AG09309 (cell line): ENCODE data around the gene NPPA.

- RRBS, result 71% methylated on average over 3 of the region's 12 CpGs
Measured at GRCh38 chr1:10676504-10676956, 119.9 kb downstream of the CASZ1 start.

- RRBS, result no CpG with 5 or more reads among the region's 12 CpGs
Measured at GRCh38 chr1:10682858-10683439, 113.5 kb downstream of the CASZ1 start.

DNA sequence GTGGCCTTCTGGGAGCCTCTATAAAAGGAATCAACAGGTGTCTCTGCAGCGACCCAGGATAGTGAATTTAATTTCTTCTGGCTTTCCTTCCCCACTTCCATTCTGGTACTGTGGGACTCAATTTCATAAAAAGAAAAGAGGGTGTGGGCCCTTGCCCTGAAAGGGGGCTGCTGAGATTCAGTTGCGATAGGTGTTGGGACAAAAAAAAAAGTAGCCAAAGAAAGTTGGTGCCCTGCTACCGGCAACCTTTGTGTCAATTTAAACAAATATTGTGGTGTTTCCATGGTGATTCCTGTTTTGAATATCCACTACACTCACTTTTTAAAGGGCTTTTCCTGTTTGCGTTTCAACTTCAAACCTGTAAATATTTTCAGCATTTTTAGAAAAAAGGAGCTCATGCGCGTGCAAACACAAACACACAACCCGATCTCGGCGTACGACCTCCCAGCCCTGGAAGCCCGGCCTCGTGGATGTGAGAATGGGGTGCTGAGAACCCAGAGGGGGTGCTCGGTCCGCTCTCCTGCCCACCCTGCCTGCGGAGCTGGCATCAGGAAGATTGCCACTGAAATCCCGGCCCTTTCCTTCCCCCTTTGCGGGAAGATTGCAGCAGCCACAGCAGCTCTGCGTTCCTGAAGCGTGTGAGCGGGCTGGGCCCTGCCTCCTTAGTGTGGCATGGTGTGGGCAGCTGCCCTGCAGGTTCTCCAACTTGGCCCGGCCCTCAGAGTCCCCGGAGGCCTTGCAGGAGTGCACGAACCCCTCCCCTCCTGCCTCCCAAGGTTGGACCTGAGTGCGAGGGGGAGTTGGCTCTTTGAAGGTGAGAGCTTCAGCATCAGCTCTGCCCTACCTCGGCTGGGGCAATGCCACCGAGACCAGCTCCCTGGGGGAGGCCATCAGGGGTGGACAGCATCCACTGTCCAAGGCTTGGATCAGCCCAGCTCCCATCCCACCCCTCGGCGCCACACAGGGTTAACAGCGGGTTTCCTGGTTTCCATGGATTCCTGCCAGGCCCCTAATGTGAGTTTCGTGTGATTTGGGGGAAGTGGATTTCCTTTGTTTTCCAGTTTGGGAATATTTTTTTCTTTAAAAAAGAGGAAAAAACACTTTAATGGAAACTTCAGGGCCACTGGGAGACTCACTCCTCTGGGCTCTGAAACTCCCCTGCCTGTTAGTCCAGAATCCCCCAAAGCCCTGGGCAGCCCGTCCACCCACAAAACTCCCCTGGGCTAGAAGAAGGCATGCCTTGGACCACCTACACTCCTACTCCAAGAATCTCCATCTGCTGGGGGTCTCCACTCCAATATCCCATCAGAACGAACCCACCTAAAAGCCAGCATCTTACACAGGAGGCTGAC is 34.6 kb downstream of the CASZ1 start:
- RRBS, result no CpG with 5 or more reads among the region's 32 CpGs

DNA sequence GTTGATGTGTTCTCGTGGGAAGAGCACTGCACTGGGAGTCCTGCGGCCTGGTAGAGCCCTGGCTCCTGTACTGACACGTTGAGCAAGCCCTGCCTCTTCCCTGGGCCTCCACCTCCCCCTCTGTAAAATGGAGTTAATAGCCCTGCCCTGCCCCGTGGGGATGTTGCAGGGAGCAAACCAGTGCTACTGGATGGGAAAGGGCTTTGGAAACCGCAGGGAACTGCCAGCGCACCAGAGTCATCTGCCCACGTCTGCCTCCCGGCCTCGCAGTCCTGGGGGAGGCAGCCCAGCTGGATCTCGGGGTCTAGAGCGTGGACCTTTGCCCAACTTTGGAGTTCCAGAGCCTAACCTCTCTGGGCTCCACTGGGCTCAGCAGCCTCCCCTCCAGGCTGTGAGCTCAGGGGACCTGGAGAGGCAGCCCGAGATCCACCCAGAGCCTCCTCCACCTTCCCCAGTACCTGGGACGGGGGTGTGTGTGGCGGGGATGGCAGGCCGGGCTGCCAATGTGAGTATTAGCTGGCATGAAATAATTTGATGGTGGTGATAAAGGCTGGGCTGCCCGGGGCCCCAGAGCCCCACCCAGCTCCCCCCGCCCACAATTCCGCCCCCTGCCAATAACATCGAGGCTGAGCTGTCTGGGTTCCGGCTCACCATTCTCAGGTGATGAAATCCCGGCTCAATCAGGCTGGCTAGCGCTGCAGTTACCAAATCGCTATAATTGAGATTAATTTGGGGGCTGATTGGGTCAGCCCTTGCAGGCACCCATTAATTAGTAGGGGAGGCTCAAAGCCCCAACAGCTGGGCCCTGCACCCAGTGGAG is 81.8 kb downstream of the C1orf127 start:
- RRBS, result 33% methylated on average over 4 of the region's 23 CpGs

GRCh38 chr1:10900678-10901769 is 80.9 kb downstream of the C1orf127 start:
- RRBS, result 13% methylated on average over 12 of the region's 32 CpGs

GRCh38 chr1:10969319-10969825 is 12.5 kb downstream of the C1orf127 start:
- RRBS, result no CpG with 5 or more reads among the region's 11 CpGs

DNA sequence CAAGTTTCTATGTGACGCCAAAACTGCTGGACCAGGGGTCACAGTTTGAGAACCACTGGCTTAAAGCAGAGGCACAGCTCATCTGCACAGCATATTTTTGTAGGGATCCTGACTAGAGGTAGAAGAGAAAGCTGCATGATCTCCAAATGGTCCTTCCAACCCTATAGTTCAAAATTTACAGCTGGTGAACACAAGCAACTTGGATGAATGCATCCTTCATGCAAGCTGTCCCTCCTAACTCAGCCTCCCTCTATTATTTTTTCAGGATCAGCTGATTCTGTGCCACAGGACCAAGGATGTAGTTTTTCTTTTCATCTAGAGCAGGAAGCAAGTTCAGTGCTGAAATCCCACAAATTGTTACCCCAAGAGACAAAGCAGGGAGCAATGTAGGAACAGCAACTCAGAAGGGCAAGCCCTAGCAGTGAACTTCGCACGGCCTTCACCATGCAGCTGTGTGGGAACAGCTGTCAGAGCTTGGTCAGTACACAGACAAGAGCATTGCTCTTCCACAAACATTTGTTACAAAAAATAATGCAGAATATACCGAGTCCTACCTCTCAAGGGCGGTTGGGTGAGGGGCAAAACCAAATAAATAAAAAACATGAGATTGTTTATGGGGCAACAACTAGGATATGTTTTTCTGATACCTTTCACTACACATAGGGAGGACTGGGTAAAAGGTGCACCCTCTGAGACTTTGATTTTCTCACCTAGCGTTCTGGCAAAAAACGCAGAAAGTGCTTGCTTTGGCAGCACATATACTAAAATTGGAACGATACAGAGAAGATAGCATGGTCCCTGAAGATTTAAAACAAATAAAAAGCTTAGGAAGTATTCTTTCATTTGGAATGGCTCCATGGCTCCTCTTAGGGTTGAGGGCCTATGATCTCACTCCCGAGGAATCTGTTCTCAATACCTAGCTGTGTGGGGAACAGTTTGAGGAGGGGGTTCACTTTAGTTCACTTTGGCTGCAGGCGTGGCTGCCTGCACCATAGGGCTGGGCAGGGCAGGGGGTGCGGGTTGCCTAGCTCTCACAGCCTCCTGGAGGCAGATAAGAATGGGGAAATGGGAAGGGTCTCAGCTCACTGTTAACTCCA is 37.2 kb upstream of the ANGPTL7 start:
- RRBS, result no CpG with 5 or more reads among the region's 11 CpGs

- RRBS, result no CpG with 5 or more reads among the region's 8 CpGs
Measured at GRCh38 chr1:11245939-11246910, 16.1 kb downstream of the MTOR start.

- RRBS, result no CpG with 5 or more reads among the region's 9 CpGs
Measured at GRCh38 chr1:11353201-11353657, 80.2 kb downstream of the UBIAD1 start.

DNA sequence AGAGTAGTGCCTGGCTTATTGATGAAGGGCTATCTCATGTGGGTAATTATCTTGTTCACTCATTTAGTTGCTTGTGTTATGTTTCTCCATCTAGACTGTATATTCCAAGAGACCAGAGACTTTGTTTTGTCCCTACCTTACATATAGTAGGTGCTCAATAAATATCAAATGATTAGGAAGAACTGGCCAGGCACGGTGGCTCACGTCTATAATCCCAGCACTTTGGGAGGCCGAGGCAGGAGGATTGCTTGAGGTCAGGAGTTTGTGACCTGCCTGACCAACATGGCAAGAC is 9.0 kb downstream of the FBXO2 start:
- RRBS, result no CpG with 5 or more reads among the region's 3 CpGs

DNA sequence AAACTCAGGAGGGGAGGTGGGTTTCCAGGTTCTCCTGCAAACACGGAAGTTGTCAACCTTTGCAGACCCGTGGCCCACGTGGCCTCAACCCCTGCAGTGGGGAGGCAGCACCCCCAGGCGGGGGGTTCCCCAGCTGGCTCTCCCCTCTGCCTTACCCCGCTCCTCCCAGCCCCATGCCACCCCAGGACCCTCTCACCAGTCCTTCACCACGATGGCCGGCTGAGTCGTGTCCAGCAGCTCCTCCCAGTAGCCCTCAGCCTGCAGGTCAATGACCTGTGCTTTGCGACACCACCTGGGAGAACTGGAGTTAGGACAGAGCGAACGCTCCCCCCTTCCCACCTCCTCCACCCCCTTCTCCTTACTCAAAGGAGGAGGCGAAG is 4.7 kb downstream of the FBXO2 start:
- RRBS, result no CpG with 5 or more reads among the region's 12 CpGs

DNA sequence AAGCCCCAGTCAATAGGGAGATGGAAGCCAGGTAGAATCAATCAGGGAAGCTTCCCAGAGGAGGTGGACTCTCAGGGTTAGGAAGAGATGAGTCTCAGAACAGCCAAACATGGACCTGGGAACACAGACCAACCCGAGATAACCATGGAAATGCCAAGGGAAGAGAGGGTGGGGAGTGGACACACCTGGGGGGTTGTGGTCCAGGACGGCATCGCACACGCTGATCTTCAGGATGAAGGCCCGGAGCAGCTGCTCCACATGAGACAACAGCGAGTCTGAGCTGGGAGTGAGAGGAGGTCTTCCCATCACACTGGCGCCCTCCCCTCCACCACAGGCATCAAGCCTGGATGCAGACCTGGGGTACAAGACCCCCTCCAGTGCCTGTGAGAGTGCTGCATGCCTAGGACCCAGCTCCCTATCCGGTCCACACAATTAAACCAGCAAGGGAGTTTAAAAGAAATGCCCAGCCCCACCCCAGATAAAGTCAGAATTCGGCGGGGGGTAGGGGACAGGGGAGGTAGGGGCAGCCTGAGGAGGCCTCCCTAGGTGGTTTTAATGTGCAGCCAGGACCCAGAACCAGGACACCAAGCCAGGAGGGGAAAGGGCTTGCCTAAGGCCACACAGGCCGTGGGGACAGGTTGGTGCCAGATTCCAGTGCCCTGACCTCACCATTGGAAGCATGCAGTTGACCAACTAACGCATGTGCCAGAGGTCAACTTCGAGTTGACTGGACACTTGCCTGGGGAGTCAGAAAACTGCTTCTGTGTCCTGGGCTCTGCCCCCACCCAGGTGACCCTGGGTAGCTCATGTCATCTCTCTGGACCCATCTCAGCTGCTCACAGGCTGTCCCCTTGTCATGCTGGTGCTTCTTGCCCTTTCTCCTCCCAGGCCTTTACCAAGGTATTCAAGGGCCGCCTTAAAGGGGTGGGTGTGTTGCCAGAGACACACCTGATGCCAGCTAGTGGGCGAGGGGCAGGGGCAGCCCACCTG is 4.8 kb downstream of the MAD2L2 start:
- RRBS, result no CpG with 5 or more reads among the region's 15 CpGs

GRCh38 chr1:11707657-11708067 is 16.2 kb downstream of the DRAXIN start:
- RRBS, result no CpG with 5 or more reads among the region's 9 CpGs

DNA sequence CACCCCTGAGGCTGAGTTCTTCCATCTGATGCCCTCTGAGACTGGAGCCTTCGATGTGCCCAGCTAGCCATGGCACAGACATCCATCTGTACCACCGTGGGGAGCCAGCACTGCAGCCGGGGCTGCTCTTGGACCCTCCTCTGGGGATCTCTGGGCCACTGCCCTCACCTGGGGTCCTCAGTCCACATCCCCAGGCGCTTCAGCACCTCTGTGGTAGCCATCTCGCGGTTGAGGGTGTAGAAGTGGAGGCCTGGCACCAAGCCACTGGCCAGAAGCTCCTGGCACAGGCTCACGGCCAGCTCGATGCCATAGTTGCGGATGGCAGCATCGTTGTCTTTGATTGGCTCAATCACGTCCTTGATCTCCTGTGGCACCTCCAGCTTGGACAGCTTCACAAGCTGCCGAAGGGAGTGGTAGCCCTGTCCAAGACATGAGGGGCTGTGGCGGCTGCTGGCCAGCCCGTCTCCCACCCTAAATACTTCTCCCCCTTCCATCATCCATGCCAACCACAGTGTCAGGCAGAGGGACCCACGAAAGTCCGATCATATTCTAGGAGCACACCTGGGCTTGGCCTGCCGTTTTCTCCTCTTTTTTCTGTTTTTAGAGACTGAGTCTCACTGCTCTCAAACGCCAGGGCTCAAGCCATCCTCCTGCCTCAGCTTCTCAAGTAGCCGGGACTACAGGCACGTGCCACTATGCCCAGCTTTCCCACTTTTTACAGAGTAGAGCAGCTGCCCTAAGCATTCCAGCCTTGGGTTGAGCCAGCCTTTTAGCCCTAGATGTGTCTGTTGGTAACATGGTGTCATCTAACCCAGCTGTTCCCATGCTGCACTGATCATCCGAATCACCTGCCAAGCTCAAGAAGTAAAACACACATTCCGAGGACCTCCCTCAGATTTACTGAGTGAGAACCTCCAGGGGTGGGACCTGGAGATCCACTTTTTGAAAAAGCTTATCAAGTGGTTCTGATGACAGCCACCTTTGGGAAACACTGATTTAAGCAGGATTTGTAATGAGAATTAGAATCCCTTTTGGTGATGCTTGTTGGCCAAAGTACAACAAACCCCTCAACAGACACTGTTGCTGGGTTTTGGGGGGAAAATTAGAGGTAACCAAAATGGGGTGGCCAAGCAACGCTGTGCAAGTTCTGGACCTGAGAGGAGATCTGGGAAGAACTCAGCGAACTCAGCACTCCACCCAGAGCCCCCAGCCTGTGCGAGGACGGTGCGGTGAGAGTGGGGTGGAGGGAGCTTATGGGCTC is 10.4 kb downstream of the MTHFR start:
- RRBS, result no CpG with 5 or more reads among the region's 27 CpGs

GRCh38 chr1:11804732-11805438 is 879 bp downstream of the MTHFR start:
- RRBS, result 2% methylated on average over 6 of the region's 20 CpGs

GRCh38 chr1:11841789-11843043 is 5.4 kb downstream of the NPPA start:
- RRBS, result 91% methylated on average over 4 of the region's 22 CpGs

- RRBS, result no CpG with 5 or more reads among the region's 11 CpGs
Measured at GRCh38 chr1:11847519-11848064, at the start of gene NPPA. Gene NPPA (minus strand): TSS chr1:11847783.

- RRBS, result no CpG with 5 or more reads among the region's 8 CpGs
Measured at GRCh38 chr1:11872525-11873245, 13.9 kb upstream of the NPPB start.

GRCh38 chr1:11992325-11992683 is 12.1 kb downstream of the MFN2 start:
- RRBS, result no CpG with 5 or more reads among the region's 10 CpGs

DNA sequence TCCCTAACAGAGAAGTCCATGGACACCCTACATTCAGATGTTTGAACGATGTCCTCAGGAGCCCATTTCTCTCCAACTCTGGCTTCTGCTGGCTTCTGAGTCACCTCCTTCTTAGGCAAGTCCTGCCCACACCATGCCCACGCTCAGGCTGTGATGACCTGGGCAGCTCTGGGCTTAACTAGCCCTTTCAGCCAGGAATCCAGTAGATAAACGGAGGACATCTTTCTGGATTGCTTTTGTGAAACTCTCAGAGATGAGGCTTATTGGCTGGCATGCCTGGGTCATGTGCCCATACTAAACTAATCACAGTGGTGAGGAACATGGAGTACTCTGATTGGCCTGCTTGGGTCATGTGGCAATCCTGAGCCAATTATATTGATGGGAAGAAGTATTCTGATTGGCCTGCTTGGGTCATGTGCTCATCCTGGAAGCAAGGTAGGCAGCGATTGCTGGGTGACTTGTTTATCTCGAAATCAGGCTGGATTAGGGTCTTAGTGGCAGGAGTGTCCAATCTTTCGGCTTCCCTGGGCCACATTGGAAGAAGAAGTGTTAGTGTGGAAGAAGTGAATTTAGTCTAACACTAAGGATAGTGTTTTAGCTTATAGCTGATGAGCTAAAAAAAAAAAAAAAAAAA is 32.8 kb downstream of the TNFRSF8 start:
- RRBS, result no CpG with 5 or more reads among the region's 6 CpGs